Vermiform appendix (tissue), 1 donor: ENCODE measurements around a stretch of chr5.

GRCh38 chr5:1515808-1516186 lies 8.0 kb downstream of the LPCAT1 start:
- PRO-cap = no peak

GRCh38 chr5:1666982-1668037 lies 132.3 kb downstream of the MRPL36 start:
- PRO-cap = unidirectional peak, minus-strand start at chr5:1667458

- PRO-cap = unidirectional peak, minus-strand start at chr5:1792974
These were observed 6.8 kb downstream of the MRPL36 start for GRCh38 chr5:1792668-1793326.

GRCh38 chr5:1801885-1802390 lies 731 bp downstream of the NDUFS6 start:
- PRO-cap = no peak

- PRO-cap = no peak
These were observed 925 bp upstream of the IRX4 start for GRCh38 chr5:1883618-1884082.

GRCh38 chr5:1973665-1974034 lies 90.9 kb upstream of the IRX4 start:
- PRO-cap = no peak

DNA sequence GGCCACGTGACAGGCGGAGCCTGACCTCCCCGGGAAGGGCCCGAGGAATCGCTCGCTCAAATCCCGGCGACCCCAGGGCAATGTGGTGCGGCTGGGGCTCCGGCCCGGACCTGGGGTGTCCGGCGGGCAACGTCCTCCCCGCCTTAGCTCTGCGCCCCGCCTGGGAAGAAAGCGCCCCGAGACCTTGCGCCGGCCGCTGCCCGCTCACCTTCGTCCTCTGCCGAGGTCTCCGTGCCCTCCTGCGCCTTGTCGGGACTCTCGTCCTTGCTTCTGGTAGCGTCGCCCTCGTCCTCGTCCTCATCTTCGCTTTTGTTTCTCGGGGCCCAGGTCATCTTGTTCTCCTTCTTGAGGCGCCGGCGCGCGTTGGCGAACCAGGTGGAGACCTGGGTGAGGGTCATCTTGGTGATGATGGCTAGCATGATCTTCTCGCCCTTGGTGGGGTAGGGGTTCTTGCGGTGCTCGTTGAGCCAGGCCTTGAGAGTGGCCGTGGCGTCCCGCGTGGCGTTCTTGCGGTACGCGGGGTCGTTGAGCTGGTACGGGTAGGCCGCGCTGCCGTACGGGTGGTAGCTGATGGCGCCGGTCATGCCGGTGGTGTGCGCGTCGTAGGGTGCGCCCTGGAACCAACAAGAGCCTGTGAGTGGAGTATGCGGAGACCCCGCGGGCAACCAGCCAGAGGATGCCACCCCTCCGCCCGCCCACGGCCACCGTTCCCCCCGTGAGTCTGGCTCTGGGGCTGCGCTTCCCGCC lies 2.1 kb downstream of the IRX2 start:
- PRO-cap = no peak

DNA sequence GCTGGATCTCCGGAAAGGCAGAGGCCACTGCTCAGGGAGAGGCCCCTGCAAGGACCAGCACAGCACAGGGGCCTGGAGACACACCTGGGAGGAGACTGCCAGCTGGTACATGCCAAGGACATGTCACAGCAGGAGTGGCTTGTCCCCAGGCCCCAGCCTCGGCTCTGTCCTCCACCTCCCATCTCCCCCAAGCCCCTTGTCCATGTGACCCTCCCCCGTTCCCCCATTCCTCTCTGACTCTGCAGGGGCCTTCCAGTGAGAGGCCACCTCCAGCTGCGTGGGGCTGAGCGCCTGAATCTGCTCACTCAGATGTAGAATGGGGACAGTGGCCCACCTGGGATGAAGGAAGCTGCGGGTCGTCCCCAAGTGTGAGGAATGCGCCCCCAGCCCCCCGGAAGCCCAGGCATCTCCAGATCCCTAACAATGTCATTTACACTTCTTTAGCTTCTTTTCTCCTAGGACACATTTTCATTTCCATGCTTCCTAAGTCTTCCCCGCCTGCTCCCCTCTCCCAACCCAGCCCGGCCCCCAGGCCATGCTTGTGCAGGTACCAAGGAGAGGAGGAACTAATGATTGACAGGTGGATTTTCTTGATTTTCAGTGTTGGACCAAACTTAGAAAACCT lies 349.6 kb upstream of the IRX2 start:
- PRO-cap = no peak

DNA sequence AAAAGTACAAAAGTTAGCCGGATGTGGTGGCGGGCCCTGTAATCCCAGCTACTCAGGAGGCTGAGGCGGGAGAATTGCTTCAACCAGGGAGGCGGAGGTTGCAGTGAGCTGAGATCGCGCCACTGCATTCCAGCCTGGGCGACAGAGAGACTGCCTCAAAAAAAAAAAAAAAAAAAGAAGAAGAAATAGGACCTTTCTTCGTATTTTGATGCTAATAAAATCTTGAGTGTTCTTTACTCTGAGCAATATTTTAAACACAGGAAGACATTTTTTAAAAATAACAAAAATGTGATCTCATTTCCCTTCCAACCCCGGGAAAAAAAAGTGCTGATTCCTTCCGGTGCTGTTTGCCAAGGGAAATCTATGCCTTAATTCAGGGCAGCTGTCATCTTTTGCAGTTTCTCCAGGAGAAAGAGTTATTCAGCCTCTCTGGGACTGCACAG lies 292.0 kb upstream of the IRX1 start:
- PRO-cap = no peak

- PRO-cap = no peak
These were observed 4.9 kb upstream of the IRX1 start for GRCh38 chr5:3590818-3591125.

DNA sequence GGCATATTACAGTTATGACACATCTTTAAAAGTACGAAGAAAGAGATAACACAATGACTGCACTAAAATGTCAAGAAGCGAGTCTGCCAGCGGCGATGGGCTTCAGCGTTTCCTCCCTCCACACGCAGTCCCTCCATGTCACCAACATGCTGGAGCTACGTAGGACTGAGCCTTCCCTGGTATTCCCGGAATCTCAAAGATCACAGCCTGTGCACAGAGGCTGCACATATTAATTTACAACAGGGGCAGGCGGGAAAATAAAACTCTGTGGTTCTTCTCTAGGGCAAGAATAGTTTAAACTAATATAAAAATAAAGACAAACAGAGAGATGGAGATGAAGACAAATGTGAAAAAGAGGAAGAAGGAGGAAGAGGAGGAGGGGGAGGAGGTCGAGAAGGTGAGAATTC lies 257.8 kb downstream of the IRX1 start:
- PRO-cap = no peak

DNA sequence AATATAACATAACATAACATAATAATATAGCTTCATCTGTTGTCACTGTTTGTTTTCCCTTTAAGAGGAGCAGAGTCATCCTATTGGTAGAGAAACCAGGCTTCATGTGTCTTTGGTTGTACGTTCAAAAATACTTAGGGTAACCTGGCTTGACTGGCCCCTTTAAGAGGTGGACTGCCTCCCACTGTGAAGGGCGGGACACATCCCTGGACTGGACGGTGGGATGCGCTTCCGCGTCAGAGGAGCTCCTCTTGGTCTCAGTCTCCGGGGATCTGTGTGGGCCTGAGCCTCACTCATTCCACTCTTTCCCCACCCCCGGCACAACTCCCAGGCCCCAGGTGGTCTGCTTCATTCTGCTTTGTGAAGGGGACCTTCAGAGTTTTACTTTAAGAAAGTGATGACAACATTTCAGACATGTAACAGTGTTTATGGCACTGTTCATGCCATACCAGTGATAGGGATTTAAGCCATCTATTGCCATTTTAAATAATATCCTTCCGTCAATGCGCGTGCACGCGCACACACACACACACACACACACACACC lies 601.1 kb downstream of the IRX1 start:
- PRO-cap = no peak

GRCh38 chr5:5460972-5461974 lies 38.8 kb downstream of the ICE1 start:
- PRO-cap = no peak

DNA sequence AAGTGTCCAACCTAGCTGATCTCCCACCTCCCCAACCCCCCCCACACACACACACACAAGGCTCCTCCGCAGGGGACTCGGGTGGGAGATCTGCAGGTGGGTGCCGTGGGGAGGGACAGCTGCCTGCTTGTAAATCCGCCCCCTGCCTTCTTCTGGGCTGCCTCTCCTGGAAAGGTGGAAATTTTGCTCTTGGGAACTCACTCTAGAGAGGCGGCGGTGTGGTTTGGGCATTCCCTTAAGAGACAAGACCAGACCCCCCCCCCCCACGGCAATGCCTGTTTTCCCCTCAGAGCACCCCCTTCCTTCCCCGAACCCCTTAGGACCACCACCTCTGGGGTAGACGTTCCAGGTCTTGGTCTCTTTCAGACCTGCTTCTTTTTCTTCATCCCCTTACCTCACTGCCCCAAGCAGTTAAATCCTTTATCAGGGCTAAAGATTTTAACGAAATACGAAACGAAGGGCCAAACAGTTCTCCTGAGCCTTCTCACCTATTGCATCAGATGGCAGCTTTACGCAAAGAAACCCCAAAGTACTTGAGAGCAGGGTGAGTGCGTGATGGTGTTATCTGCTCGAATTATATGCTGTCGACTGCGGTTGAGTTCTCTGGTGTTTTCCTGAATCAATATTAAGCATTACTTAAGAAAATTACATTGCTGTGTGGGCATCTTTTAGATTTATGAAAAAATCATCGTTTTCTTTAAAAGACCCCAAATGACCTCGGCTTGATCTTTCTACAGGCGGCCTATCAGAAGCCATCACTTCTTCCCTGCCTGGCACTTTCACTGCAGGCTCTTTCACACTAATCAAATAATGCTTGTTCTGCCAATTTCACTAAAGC lies 1.4 kb downstream of the UBE2QL1 start:
- PRO-cap = no peak

- PRO-cap = no peak
These were observed 49.5 kb downstream of the NSUN2 start for GRCh38 chr5:6582918-6584078.

- PRO-cap = no peak
These were observed 48.2 kb downstream of the NSUN2 start for GRCh38 chr5:6584601-6585118.

DNA sequence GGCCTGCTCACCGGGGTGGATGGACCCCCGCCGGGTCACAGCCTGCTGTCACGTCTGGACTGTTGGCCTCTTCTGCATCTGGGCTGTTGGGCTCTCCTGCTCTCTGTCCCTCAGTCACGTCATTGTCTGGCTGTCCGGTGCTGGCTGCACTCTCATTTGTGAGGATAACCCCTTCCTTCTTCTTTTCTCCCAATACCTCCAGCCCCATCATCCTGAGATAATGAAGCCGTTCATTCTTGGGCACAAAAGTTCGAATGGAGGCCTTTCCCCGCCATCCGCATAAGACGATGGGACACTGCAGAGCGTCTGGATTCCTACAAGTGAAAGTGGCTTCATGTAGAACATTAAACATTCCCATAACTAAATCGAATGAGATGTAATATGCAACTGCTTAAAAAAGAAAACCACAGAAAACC lies 32.9 kb downstream of the NSUN2 start:
- PRO-cap = no peak

DNA sequence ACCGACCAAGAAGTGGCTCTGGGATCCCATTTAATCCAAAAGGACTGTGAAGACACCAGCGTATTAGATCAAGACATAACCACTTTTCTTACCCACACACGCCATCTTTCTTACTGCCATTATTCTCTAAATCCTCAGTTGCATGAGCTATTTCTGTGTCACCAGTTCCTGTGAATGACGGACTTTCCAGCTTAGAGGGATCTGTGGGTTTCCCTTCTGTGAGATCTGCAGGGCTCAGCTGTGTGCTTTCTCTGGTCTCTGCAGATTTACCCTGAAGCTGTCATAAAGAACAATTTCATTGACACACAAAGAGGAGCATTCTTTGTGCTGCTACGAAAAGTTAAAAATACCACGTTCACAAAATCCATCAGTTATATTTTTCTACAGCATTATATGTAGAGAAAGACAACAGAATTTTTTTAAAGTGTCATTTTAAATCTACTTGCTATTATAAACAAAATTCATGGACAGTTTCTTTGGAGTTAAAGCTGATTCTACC lies 25.7 kb downstream of the NSUN2 start:
- PRO-cap = no peak

DNA sequence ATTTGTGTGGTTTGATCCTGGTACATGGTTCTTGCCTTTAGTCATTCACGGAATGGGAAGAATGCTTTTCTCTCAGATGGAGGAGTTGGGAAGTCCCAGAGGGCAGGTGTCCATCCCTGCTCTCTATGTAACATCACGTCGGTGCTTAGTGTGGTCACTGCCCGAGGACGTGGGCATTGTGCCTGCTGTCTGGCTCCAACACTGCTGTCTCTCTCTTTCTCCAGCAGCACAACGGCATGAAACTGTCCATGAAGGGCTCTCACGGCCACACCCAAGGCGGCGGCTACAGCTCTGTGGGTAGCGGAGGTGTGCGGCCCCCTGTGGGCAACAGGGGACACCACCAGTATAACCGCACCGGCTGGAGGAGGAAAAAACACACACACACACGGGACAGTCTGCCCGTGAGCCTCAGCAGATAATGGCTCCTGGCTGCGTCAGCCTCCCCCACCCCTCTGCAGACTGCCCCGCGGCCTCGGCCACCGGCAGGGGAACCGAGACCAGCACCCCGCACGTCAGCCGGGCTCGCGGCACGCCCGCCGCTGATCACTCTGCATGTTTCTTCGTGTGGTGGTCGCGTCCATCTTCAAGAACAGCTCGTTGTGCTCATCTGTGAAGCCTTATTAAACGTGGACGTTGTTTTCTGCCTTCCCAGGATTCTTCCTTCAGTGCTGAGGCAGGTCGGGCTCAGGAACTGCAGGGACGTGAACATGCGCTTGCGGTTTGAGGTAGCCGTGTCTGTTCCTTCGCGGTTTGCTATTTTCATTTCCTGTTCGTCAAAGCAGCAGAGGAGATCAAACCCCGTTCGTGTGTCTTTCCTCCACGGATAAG lies 41.5 kb downstream of the TENT4A start:
- PRO-cap = no peak

DNA sequence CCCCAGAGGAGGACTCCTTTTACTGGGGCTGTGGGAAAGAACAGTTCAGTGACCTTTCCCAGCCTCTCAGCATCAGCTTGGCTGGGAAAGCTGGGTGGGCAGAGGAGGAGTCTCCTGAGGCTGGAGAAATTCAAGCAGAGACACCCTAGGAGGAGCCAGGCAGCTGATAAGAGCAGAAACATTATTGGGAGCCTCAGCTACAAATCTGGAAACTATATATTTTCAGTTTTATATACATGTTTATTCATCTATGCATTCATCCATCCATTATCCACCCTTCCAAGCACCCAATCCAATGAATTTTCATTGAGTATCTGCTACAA lies 485.4 kb downstream of the SEMA5A start:
- PRO-cap = no peak